Epidermal melanocyte (primary cell): ENCODE data around the genes RIC8A, TMEM80, GATD1 and SLC25A22.

DNA sequence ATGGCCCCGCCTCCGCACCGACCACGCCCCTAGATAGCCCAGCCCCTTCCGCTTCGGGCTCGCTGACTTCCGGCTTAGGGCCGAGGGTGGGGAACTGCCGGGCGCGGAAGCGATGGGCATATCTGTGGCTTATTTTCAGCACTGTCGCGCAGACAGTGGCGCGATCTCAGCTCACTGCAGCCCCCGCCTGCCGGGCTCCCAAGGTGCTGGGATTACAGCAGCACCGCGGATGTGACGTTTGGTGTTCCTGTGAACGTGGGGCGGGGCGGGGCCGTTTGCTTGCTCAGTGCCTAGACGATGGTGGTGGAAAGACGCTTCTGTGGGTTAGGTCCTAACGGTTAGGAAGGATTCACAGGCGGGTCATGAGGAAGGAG is at the start of gene RIC8A:
RIC8A (plus strand) TSS at position 282 of the 374 bp plus-strand sequence.
- RRBS: 1% methylated on average over 10 of the region's 30 CpGs

- RRBS: no CpG with 5 or more reads among the region's 10 CpGs
Observed at GRCh38 chr11:237305-238064, 709 bp downstream of the PSMD13 start.

- RRBS: no CpG with 5 or more reads among the region's 8 CpGs
Observed at GRCh38 chr11:277973-278270, 285 bp upstream of the NLRP6 start.

DNA sequence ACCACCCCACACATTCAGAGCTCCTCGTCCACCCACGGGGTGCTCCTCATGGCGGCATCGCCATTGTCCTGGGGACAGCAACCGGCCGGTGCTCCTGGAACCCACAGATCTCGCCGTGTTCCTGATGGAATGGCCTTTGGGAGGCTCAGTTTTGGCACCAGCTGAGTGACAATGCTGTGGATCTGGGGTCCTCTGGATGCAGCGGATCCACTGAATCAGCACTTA is 4.2 kb upstream of the B4GALNT4 start:
- RRBS: no CpG with 5 or more reads among the region's 9 CpGs

- RRBS: 89% methylated on average over 14 of the region's 42 CpGs
Observed at GRCh38 chr11:460214-461079, 10.4 kb downstream of the PTDSS2 start.

DNA sequence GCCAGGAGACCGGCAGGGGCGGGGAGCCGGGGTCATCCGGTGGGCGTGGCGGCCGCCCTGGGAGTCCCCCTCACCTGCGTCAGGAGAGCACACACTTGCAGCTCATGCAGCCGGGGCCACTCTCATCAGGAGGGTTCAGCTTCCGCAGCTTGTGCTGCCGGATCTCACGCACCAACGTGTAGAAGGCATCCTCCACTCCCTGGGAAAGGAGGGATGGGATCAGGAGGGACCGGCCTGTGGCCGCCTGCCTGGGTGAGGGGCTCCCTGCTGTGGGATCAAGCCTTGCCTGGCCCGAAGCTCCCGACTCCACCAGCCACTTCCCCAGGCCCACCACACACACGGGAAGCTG is 2.8 kb downstream of the HRAS start:
- RRBS: 98% methylated on average over 11 of the region's 18 CpGs

GRCh38 chr11:567955-569105 is 7.6 kb downstream of the RASSF7 start:
- RRBS: 3% methylated on average over 77 of the region's 153 CpGs

DNA sequence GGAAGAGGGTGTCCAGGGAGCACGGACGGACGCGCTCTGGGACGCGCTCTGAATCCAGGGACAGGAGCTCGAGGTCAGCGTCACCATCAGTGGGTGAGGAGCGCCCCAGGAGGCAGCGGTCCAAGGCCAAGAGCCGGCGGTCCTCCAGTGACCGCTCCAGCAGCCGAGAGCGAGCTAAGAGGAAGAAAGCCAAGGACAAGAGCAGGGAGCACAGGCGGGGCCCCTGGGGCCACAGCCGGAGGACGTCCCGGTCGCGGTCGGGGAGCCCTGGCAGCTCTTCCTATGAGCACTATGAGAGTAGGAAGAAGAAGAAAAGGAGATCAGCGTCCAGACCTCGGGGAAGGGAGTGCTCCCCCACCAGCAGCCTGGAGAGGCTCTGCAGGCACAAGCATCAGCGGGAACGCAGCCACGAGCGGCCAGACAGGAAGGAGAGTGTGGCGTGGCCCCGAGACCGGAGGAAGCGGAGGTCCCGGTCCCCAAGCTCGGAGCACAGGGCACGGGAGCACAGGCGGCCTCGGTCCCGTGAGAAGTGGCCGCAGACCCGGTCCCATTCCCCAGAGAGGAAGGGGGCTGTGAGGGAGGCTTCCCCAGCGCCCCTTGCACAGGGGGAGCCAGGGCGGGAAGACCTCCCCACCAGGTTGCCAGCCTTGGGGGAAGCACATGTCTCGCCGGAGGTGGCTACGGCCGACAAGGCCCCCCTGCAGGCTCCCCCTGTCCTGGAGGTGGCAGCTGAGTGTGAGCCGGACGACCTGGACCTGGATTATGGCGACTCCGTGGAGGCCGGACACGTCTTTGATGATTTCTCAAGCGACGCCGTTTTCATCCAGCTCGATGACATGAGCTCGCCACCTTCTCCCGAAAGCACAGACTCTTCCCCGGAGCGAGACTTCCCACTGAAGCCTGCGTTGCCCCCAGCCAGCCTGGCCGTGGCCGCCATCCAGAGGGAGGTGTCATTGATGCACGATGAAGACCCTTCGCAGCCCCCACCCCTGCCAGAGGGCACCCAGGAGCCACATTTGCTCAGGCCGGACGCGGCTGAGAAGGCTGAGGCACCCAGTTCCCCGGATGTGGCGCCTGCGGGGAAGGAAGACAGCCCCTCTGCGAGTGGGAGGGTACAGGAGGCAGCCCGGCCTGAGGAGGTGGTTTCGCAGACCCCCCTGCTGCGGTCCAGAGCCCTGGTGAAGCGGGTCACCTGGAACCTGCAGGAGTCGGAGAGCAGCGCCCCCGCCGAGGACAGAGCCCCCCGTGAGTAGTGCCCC is 6.8 kb downstream of the IRF7 start:
- RRBS: 88% methylated on average over 17 of the region's 81 CpGs

DNA sequence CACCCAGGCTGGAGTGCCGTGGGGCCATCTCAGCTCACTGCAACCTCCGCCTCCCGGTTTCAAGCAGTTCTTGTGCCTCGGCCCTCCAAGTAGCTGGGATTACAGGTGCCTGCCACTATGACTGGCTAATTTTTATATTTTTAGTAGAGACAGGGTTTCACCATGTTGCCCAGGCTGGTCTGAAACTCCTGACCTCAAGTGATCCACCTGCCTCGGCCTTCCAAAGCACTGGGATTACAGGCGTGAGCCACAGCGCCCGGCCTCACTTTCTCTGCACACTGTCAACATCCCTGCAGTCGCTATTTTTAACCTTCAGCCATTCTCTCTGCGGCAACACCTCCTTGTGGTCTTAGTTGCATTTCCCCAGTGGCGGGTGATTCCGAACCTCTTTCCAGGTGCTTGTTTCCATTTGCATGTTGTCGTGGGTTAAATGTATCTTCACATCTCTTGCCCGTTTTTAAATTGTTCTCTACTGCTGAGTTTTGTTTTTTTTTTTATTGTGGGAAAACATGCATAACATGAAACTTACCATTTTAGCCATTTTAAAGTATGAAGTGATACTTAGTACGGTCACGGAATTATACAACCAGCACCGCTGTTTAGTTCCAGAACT is 2.2 kb upstream of the SCT start:
- RRBS: no CpG with 5 or more reads among the region's 17 CpGs

DNA sequence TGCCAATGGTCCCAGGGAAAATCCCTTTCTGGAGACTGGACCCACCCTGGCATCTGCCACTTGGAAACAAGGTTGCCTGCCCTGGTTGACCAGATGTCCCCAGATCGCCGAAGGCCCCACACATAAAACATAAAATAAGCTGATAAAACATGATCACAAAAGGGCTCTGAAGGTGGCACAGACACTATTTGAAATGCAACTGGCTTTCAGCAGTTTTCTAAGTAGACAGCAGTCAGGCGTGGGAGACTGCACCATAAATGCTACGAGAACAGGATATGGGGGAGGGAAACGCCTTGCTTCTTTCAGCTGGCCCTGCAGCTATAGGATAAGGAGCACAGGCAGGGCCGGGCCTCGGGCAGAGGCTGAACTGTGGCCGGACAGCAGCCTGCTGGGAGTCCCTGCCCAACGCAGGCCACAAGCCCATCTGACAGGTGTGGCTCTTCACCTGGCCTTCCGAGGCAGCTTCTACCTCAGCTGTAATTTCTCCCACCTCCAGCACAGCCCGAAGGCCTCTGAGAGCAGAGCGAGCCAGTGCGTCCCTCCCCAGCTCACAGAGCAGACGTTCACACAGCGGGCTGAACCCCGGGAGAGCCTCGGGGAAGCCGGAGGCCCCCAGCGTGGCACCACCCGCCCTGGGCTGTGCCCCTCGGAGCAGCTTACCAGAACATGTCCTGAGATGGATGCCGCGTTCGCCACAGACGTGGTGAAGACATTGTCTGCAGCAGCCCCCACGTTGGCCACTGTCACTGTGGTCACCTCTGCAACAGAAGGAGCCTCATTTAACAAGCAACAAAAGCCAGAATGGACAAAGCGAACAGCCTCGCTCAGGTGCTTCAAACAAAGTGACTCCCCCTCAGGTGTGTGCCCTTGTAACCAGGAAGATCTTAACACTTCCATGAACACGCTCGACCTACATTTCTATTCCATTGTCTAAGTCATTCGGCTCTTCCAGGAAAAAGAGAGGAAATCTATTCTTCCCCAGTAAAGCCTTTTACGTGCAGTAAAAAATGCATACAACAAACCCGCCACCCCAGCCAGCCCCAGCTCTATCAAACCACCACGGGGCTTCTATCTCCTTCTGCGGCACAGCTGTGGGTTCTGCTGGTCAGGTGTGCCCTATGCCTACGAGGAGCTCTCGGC is 3.8 kb downstream of the DEAF1 start:
- RRBS: no CpG with 5 or more reads among the region's 37 CpGs

- RRBS: 2% methylated on average over 42 of the region's 118 CpGs
Observed at GRCh38 chr11:695473-696423, at the start of gene TMEM80. TSS of gene TMEM80 (plus strand) at chr11:695816.

DNA sequence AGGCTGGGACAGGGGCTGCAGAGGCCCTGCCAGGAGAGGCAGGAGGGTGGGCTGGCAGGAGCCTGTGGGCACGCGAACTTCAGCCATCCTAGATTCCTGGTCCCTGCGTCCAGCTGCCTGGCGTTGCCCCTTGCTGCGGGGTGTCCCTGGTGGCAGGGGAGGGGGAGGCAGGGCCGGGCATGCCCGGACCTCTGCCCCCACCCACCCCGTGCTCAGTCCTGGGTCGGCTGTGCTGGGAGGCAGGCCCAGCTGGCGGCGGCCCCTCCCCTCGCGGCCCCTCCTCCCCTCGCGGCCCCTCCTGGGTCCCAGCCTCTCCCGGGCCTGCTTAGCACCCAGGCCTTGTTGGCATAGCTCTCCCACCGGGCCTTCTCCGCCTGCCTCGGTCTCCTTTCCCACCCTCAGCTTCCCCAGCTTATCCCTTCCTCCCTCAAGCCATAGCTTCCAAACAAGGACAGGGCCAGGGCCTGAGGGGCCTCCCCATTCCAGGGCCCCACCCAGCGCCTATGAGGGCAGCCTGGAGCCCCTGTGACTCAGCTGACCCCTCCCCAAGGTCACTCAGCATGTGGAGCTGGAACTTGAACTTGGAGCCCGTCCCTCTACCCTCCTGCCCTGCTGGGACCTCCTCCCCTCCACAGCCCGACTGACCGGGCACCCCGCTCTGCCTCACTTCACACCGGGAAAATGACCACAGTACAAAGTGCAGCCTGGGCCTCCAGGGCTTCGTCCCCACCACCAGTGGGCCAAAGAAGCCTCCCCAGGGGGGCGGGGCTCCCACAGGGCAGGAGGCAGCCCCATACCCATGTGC is 1.0 kb downstream of the EPS8L2 start:
- RRBS: 10% methylated on average over 2 of the region's 27 CpGs

- RRBS: 34% methylated on average over 25 of the region's 95 CpGs
Observed at GRCh38 chr11:720323-721630, 14.7 kb downstream of the EPS8L2 start.

GRCh38 chr11:729713-730250 is 17.5 kb upstream of the TALDO1 start:
- RRBS: no CpG with 5 or more reads among the region's 16 CpGs

DNA sequence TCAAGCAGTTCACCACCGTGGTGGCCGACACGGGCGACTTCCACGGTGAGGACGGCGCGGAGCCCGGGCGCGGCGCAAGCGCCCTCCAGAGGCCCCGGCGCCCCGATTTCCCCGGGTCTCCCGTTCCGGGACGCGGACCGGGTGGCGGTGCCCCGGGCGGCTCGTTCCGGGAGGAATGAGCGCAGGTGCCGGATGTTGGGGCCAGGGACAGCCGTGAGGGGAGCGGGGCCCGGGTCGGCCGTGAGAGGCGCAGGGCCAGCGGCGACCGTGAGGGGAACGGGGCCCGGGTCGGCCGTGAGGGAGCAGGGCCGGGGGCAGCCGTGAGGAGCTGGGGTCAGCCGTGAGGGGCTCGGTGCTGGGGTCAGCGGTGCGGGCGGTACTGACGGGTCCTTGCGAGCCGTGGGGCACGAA is 275 bp downstream of the TALDO1 start:
- RRBS: 3% methylated on average over 16 of the region's 53 CpGs

DNA sequence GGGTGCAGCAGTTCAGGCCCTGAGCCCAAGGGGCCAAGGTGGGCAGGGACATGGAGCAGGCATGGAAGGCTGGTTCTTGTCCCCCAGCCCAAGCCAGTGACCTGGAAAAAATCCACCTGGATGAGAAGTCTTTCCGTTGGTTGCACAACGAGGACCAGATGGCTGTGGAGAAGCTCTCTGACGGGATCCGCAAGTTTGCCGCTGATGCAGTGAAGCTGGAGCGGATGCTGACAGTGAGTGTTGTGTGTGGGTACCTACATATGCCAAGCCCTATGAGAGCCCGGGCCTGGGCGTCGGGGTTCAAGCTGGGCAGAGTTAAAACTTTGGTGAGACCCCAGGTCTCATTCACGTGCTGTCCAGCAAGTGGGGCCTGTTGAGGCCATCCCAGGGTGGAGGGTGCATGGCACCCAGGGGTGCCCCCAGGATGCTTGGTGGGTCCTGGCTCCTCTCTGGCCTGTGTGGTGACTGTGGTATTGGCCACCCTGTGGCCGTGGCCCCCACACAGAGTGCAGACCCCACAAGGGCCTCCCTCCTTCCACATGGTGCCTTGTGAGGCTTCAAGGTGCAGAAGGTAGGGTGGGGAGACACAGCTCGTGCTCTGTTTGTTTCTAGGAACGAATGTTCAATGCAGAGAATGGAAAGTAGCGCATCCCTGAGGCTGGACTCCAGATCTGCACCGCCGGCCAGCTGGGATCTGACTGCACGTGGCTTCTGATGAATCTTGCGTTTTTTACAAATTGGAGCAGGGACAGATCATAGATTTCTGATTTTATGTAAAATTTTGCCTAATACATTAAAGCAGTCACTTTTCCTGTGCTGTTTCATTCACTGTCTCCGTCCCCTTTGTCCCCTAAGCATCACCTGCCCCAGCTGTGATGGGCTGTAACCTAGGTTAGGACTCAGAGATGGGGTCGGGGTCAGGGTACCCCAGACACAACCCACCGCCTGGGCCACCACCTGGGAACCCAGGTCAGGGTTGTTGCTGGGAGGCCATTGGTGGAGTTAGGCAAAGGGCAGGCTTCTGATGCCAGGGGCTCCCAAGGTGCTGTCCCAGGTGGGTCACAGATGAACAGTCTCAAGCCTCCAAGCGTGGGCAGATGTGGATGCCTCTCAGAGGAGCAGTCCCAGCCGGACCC is 12.7 kb downstream of the GATD1 start:
- RRBS: no CpG with 5 or more reads among the region's 23 CpGs

DNA sequence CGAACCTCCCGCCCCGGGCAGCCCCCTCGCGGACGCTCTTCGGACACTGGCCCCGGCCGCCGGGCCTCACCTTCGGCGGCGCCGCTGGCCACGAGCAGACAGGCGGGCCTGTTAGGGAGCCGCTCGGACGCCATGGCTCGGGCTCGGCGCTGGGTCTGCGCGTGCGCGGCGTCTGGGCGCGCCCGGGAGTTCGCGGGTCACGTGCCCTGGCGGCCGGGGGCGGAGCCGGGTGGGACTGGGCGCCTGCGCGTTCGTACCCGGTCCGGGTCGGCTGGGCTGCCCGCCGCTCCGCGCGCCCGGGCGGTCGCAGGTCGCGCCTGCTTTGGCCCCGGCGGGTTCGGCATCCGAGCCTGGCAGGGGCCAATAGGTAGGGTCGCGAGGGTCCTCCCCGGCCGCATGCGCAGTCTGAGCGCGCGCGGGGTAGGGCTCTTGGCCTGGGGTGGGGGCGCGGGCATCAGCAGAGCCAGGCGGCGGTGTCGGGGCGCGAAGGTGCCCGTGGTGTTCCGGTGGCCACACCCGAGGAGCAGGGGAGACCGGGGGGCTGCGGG is at the start of gene GATD1:
GATD1 (minus strand) TSS at position 159 of the 548 bp plus-strand sequence.
- RRBS: 2% methylated on average over 21 of the region's 79 CpGs

- RRBS: no CpG with 5 or more reads among the region's 7 CpGs
Observed at GRCh38 chr11:796774-797034, 1.4 kb downstream of the SLC25A22 start.

DNA sequence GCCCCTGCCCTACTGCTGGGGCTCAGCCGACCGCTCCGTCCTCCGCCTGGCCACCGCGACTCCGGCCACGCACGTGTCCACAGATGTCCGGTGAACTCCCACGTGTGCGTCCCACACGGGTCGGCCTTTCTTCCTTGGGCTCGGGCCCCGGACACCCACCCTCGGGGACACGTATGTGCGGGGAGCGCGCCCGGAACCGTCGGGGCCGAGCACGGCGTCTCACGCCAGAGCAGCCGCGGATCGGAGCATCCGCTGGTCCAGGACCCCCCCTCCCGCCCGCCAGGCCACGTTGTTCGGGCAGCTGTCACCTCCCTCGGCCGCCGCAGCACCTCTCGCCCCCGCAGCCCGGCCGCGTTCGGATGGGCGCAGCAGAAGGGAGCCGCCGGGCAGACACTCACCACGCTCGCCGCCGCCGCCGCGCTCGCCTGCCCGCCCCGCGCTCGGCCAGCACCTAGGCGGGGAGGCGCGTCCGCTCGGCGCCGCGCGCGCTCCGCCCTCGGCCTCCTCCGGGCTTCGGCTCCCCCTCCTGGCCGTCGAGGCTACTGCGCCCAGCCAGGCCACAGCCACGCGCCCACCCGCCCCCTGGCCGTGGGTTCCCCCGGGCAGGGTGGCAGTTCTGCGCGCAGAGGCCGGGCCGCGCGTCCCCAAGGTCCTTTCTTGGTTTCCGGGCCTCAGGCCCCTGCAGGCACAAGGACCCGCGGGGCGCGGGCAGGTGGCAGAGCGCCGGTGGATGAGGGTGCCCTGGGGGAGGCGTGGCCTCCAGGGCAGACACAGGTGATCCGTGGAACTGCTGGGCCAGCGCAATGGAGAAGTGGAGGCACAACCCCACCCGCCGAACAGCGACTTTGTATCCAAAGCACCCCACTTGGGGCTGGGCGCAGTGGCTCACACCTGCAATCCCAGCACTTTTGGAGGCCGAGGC is at the start of gene SLC25A22:
SLC25A22 (minus strand) TSS at position 463 of the 922 bp plus-strand sequence.
- RRBS: 4% methylated on average over 45 of the region's 103 CpGs

DNA sequence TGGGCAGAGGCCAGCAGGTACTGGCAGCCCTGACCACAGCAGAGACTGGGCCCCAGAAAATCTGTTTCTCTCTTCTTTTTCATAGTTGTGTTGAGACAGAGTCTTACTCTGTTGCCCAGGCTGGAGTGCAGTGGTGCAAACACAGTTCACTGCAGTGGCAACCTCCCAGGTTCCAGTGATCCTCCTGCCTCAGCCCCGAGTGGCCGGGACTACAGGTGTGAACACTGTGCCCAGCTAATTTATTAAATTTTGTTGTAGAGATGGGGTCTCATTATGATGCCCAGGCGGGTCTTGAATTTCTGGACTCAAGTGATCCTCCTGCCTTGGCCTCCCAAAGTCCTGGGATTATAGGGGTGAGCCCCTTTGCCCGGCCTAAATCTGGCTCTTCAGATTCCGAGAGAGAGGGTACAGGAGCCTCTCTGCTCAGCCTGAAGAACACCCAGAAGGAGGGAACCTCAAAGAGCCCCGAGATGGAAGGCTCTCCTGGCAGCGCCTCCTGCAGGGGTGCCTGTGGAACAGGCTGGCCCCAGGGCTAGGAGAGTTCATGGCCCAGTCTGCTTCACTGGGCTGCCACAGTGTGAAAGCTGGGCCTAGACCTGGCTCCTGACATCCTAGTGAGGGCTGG is 2.6 kb downstream of the POLR2L start:
- RRBS: no CpG with 5 or more reads among the region's 7 CpGs